Osteocyte (in vitro differentiated cells): ENCODE measurements around a stretch of chr4.

- PRO-cap: no peak
Measured at GRCh38 chr4:95954029-95954454, 114.1 kb downstream of the PDHA2 start.

- PRO-cap: no peak
Measured at GRCh38 chr4:97148785-97149233, 994.5 kb downstream of the STPG2 start.

DNA sequence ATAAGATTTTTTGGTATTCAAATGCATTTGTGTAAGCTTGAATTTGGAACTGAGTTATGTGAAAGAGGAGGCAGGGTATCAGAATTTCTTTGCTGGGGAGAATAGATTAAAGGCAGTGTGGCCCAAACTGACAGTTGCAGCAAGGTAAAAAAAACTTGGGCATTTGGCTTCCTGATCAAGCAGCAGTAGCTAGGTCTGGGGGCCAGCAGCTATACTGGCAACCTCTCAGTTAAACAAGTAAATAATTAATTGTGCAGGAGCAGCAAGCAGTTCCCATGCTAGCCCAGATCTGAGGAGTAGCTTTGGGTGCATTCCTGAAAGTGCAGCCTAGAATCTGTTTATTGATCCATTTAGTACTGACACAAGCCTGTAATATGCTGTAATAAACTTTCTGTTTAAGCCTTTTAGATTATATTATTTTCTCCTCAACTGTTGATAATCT lies 276.5 kb downstream of the STPG2 start:
- PRO-cap: no peak

DNA sequence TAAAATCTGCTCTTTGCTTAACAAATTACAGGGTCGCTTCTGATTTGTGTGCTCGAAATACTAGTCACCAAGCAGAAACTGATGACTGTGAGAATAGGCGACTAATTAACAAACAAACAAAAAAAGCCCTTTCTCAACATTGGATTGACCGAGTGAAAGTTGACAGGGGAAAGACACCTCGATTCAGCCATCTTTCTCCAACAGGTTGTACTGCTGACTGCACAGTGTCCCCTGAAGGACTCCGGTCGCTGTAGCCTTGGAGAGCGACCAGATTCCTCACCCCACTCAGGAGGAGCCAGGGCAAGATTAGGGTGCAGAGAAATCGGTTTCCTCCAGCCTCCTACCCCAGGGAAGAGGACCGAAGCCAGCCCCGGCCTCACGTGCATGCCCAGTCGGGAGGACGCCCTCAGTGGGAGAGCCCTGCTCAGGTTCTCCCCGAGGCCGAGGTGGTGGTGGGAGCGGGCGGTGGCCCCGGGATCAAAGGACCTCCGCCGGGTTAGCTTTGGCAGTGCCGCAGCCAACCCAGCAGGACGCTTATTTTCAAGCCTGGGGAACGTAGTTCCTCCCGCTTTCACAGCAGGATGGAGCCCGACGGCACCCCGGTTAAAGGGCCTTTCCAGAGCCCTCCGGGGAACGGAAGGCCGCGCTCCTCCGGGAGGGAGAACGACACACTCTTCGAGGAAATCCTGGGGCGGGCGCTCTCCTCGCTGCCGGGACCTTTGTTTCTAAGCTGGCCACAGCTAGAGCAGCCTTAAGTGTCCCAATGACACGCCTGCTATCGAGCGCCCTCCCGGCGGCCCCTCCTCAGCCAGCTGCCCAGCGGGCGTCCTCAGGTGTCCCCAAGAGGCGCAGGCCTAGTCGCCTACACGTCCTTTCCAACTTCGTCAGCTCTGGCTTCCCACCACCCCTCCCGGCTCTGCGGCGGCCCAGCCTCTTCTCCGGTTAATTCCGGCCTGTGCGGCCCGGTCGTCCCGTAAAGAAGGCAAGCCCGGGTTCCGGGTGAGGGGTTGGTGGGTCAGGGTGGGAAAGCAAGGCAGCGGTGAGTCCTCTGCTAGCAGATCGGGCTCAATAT lies 848 bp upstream of the RAP1GDS1 start:
- PRO-cap: unidirectional peak, plus-strand start at position 284 of the sequence; bidirectional peak, plus-strand start at position 438 of the sequence, minus-strand start at position 406 of the sequence; bidirectional peak, plus-strand start at position 869 of the sequence, minus-strand start at position 727 of the sequence

DNA sequence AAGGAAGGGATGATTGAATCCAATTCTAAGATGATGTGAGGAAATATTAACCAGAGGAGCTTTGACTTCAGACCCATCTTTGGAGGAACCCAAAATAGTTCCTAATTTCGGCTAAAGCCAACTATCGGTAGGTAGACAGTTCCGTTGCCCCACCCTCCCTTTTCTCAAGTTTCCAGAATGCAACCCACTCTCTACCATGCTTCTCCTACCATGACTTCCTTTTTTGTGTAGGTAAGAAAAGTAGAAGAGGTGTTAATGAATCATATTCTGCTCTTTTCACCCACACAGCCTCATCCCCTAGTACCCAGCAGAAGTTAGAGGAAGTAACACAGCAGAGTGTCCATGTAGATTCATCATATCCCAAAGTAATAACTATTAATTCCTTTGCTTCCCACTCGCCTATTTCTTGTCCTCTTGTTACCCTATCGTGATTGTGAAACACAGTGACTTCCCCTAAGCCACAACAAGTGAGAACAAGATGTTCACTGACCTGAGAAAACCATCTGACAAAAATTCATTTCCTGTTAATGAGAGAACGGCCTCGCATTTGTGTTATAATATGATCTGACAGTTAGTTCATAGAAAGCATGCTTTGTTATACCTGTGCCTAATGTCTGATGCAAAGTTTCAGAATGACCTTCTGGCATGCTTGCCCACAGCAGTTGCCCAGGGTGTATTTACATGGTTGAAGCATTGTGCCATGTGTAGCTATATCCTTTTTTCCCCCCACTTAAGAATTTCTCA lies 185.4 kb downstream of the RAP1GDS1 start:
- PRO-cap: no peak

DNA sequence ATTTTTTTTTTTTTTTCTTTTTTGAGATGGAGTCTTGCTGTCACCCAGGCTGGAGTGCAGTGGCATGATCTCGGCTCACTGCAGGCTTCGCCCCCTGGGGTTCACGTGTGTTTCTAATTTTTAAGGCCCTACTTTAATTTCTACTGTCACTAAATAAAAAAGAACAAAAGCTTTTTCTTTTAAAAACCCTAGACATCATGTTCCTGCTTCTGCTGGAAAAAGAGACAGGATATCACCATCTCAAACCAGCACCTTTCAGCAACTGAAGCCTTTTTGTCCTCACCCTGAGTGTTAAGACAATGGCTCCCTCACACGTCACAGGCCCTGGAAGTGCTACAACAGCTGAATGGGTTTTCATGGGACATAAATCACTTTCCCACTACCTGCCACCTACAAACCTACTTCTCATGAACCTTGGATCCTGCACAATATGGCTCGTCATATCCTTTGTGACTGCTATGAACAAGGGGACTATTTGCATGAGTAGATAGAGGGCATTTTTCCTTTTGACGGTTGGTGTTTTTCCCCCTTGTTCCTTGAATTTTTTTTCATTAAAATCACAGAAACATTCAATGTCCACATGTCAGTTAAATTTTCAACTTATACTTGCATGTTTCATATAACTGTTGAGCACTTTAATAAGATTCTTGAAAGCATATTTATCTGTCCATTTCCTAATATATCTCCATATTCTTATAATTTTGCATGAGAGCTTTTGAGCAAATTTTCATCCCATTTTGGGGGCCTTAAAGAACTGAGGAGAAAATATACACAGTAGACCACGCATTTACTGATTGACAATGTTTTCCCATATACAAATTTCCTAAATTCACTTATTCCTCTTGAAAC lies 93.5 kb downstream of the TSPAN5 start:
- PRO-cap: no peak

DNA sequence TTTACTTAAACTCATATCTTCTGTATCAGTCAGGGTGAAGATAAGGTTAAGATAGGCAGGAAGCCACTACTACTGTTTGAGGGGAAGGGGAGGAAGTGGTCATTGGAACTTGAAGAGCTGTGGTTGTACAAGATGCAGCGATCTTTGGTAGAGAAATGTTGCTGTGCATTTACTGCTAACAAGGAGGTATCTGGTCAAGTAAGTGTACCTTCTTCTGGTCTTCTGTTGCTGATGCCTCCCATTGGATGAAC lies 47.8 kb upstream of the TSPAN5 start:
- PRO-cap: no peak

DNA sequence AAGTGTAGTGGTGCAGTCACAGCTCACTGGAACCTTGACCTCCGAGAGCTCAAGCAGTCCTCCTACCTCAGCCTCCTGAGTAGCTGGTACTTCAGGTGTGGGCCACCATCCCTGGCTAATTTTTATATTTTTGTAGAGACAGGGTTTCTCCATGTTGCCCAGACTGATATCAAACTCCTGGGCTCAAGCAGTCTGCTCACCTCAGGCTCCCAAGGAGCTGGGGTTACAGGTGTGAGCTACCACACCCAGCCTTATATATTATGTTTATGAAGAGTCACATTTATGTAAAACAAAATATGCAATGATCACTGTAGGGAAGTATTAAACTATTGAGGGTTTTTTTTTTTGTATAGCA lies 37.2 kb downstream of the ADH5 start:
- PRO-cap: no peak

DNA sequence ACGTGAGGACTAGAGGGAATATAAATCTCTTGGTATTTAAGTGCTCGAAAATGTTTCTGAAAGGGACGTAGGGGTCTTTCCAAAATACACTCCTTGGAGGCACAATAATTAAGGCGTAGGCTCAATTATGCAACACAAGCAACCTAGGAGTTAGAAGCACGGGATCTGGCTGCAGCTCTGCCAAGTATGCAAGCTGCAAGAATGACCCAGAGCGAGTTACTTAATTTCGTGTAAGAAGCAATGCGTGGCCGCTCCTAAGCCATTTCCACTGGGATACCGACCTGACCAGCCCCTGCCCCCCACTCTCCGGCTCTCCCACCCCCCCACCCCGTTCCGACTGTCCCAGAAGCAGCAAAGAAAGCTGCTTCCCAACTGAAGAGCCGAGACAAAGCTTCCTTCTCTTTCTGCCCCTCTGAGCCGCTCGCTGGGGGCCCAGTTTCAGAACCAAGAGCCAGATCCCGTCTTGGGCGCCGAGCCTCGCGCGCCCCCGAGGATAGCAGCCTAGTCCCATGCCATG lies 403 bp downstream of the ADH5 start:
- PRO-cap: bidirectional peak, plus-strand start at position 263 of the sequence, minus-strand start outside the sequence

- PRO-cap: no peak
Measured at GRCh38 chr4:99139533-99140141, 4.5 kb downstream of the ADH4 start.

GRCh38 chr4:99413251-99413583 lies 21.9 kb downstream of the ADH7 start:
- PRO-cap: no peak

DNA sequence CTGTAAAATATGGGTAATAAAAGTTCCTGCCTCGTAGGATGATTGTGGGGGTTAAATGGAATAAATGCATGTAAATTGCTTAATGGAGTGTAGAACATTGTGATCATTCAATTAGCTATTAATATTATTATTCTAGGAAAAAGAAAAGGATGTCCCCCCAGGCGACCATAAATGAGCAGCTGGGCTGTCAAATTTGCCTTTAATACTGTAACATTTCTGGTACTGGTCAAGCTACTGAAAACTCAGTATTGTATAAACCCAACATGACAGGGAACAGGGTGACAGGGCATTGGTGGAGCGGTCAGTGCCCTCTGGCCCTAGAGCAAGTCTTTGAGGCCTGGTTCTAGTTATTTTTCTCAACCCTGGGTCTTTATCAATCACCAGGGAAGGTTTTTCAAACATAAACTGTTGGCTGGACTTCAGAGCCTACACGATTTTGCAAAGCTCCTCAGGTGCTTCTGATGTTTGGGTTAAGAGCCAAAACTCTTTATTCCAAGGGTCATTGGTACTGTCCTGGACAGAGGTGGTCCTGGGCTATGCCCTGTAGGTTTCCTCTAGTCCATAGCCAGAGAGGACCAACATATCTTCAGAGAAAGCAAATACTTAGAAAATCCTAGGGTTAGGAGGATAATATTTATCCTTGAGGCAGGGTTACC lies 26.5 kb upstream of the ADH7 start:
- PRO-cap: no peak

- PRO-cap: no peak
Measured at GRCh38 chr4:99679124-99679897, 21.7 kb upstream of the C4orf54 start.

DNA sequence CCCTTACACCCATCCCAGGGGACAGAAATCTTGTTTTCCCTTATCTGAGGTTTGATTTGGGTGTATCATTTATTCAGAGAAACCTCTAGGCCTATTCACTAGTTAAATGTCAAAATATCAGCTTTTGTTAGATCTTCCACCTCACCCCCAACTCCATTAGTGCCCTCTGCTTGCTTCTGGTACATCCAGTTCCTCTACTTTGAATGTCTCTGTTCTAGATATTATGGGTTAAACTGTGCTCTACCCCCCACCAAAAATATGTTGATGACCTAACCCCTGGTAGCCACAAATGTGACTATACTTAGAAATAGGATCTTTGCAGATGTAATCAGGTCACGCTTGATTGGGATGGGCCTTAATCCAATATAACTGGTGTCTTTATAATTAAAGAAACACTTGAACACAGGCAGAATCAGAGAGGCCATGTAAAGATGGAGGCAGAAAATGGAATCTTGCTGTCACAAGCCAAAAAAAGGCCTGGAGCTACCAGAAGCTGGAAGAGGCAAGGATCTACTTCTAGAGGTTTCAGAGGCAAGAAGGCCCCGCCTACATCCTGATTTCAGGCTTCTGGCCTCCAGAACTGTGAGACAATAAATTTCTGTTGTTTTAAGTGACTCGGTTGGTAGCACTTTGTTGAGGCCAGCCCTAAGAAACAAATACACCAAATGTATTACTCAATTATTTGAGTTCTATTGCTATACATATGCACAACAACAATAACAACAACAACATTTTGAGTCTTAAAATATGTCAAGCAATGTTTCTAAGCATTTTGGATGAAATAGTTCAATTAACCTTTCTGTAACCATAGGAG lies 220.1 kb downstream of the PPP3CA start:
- PRO-cap: no peak

- PRO-cap: no peak
Measured at GRCh38 chr4:101247103-101247419, 100.3 kb downstream of the PPP3CA start.

GRCh38 chr4:101276533-101276978 lies 70.8 kb downstream of the PPP3CA start:
- PRO-cap: no peak

- PRO-cap: no peak
Measured at GRCh38 chr4:101306137-101306802, 41.1 kb downstream of the PPP3CA start.

GRCh38 chr4:101355773-101356795 lies 8.8 kb upstream of the PPP3CA start:
- PRO-cap: no peak

DNA sequence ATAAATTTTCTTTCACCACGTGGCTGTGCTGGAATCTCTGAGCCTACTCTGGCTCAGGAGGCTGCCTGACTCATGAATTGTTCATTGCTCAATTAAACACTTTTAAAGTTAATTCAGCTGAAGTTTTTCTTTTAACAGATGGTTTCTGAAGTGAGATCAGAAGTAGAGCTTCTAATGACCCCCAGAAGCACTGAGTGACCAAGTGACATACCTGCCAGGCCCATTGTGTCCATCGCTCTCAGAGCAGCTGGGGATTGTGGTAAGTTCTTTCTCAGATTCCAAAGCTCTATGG lies 121.3 kb upstream of the BANK1 start:
- PRO-cap: no peak

DNA sequence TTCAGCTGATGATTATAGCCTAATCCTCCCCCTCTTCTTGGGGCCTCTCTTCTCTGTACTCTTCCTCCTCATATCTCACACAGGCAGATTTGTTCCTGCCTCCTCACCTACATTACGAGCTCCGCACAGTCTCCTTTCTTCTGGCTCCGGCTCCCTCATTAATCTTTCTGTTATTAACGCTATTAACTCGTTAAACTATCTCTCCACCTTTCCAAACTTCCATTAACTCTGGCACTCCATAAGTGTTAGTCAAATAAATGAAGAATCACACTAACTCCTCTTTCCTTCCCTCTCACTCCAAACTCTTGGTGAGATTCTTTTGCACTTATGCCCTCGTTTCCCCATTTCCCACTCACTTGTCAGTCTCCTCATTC lies 4.5 kb upstream of the NFKB1 start:
- PRO-cap: no peak